Mononuclear cell (primary cell): ENCODE measurements around the gene G2E3.

- RRBS = no CpG with 5 or more reads among the region's 6 CpGs
Observed at GRCh38 chr14:24954430-24955059, 95.4 kb downstream of the STXBP6 start.

GRCh38 chr14:26143197-26143396 lies 454.7 kb downstream of the NOVA1 start:
- RRBS = no CpG with 5 or more reads among the region's 2 CpGs

- RRBS = no CpG with 5 or more reads among the region's 2 CpGs
Observed at GRCh38 chr14:28504475-28504941, 262.1 kb upstream of the FOXG1 start.

GRCh38 chr14:28613340-28614044 lies 153.1 kb upstream of the FOXG1 start:
- RRBS = no CpG with 5 or more reads among the region's 6 CpGs

- RRBS = no CpG with 5 or more reads among the region's 4 CpGs
Observed at GRCh38 chr14:28772471-28773040, 6.0 kb downstream of the FOXG1 start.

DNA sequence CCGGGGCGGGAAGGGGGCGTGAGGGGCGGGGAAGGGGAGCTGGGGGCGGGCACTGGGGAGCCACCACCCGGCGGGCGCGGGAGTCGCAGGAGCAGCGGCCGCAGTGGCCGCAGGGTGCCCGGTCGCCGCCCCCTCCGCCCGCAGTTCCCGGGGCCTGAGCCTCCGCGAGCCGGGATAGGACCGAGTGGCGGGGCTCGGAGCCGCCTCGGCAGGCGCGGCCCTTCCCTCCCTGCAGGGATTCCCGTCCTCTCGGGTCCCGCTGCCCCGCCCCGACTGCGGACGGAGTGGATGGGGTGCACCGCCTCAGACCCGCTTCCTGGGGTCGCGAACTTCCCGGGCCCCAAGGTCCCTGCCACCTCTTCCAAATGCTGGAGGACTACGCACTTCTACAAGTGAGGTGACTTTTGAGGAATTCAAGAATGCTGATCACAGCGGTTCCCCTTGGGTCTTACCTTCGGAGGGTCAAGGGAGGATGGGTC lies 271 bp upstream of the PRKD1 start:
- RRBS = 3% methylated on average over 23 of the region's 44 CpGs

DNA sequence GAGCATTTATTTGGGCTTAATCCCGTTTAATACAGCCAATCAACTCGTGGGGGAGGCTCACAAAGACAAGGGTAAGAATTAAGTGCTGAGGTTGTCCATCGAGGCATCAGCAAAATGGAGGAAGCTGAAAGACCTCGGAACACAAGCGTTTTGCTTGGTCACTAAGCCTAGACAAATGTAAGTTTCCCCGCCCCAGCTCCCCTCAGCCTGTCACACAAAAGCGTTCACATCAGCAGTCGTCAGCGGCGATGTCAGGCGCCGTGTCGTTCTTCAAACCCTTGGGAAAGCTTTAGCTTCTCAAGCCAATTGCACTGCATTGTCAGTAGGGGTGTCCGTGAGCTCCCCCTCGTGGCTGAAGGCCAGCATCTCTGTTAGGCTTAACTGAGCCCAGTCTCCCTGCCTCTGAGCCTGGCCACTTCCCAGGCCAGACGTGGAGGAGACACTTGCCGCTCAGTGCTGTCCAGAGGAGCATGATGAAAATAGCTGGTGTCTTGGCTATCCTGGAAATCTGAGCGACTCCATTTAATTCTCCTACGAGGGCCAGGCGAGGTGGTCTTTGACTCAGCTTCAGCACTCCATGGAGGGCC lies 288.3 kb upstream of the G2E3 start:
- RRBS = no CpG with 5 or more reads among the region's 20 CpGs

GRCh38 chr14:30558705-30559558 lies at the start of gene G2E3:
G2E3 (plus strand) TSS chr14:30559158.
- RRBS = 3% methylated on average over 19 of the region's 62 CpGs

- RRBS = no CpG with 5 or more reads among the region's 36 CpGs
Observed at GRCh38 chr14:30690246-30691120, 68.4 kb downstream of the SCFD1 start.

DNA sequence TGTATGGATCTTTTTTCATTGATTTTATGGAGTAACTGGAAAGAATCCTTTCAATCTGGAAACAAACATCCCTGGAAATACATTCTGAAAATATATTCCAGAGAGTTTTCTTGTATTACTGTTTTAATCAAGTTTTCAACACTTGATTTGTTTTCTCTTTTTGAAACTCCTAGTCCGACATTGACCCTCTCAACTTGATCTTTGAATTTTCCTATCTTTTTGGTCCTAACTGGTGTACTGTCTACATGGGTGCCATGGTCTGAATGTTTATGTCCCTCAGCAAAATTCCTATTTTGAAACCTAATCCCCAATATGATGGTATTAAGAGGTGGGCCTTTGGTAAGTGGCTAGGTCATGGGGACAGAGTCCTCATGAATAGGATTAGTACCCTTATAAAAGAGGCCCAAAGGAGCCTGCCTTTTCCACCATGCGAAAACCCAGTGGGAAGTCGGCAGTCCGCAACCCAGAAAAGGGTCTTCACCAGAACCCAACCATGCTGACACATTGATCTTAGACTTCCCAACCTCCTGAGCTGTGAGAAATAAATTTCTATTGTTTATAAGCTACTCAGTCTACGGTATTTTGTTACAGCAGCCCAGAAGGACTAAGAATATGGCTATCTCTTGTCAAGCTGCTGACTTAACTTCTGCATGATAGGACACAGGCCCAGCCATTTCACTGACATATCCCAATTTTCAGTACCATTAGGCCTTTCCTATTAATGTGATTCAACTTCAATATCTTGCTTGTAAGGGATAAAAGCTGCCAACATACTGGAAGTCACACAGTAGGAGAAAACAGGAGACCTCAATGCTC lies 66.5 kb downstream of the COCH start:
- RRBS = no CpG with 5 or more reads among the region's 5 CpGs

- RRBS = no CpG with 5 or more reads among the region's 3 CpGs
Observed at GRCh38 chr14:31171713-31172330, 35.8 kb downstream of the HECTD1 start.

DNA sequence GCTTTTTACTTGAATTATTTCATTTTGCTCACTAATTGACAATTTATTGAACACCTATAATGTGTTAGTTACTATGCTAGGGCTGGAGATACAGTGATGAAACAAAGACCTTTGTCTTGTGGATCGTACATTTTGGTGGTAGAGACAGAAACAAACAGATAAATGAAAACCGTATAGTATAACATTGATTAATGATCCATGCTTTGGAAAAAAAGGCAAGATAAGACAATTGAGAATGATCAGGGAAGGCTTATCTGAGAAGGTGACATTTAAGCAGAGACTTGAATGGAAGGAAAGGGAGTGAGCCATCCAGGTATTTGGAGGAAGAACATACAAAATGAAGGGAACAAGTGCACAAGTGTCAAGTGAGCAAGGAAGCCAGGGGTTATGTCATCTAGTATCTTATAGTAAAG lies 163.4 kb downstream of the NUBPL start:
- RRBS = no CpG with 5 or more reads among the region's 2 CpGs

GRCh38 chr14:31892901-31893894 lies 183.9 kb upstream of the ARHGAP5 start:
- RRBS = no CpG with 5 or more reads among the region's 8 CpGs

DNA sequence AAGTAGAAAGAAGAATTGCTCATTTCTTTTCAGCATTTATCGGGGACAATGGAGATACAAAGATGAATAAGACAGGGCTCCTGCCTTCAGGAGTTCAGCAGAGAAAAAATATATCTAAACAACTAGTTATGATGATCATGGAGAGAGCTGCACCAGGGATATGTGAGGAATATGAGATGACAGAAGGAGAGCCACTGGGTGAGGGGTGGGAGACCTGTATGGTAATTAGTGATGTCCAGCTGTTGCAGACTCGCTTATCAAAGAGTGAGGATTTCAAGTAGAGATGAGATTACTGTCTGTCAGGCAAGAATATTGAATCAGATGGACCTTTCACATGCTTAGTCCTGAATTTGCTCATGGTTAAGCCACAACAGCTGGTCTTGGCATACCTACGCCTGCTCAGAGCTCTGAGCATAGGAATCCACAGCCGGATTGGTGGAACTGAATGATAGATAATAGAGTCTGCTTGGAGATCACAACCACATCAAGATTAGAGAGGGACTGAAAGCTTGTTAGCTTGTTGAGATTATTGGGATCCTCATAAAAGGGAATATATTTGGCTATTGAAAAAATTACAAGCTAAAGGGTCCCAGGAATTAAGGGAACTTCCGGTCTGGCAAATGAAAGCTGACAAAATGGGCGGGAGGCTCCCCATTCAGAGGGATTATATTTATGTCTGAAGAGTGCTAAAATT lies 115.2 kb upstream of the ARHGAP5 start:
- RRBS = no CpG with 5 or more reads among the region's 6 CpGs

GRCh38 chr14:32303806-32304347 lies 25.2 kb upstream of the AKAP6 start:
- RRBS = no CpG with 5 or more reads among the region's 3 CpGs

- RRBS = 3% methylated on average over 39 of the region's 98 CpGs
Observed at GRCh38 chr14:32939140-32940102, 742 bp downstream of the NPAS3 start.

DNA sequence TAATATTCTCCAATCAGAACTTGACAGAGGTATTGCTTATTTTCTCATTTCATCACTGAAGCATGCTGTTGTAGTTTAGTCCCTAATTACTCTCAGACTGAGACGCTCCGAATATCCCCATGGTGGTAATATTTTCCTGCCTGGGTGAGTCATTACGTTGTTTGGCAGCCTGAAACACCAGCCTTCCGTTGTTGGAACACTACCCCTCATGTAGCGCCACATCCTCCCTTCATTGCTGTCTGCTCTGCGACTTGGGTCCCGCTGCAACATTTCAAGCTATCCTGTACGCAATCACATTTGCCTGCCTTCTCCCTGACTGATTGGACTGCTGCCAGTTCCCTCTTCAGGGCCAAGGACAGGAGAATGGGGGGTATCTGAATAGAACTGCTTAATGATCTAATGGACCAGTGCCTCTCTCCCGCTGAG lies 369.1 kb downstream of the NPAS3 start:
- RRBS = no CpG with 5 or more reads among the region's 9 CpGs

DNA sequence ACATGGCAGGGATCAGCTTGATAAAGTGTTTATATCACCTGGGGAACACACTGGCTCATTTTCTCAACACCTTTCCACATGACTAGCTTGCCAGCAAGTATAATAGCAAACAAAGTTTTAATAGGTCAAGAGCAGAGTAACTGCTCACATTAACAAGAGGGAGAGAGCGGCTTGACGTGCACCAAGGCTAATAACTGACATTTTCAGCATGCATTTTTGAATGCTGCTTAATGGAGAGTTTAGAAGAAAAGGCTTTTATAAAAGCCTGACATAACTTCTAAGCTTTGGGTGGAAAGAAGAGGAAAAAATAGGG lies 246.3 kb downstream of the EGLN3 start:
- RRBS = no CpG with 5 or more reads among the region's 2 CpGs

DNA sequence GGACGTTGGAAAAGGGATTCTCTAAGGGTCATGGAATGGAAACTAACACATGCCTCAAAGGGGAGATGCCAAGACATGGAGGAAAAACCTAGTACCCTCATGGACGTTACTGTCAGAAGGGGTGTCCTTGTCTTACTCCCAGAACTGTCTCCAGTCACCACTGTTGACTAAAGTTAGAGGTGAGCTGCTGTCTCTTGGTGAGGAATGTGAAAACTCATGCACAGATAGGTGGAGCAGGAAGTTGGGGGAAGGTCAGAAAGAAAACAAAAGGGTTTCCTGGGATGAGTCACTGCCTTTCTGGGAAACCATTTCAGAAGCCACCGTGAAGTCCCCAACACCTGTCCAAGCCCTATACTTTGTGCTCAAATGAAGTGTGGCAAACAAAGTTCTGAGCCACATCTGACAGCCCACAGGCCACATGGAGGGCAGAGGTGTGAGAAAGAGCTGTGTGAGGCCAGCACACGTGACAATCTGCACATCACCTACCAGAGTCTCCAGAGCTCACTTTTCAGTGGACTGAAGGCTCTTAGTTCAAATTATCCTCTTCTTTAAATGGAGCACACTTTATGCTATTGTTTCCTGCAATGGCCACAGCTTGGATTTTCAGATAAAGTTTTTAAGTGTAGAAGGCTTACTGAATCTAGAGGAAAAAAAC lies 92.9 kb upstream of the EGLN3 start:
- RRBS = no CpG with 5 or more reads among the region's 4 CpGs

- RRBS = no CpG with 5 or more reads among the region's 8 CpGs
Observed at GRCh38 chr14:34331567-34332111, 130.4 kb downstream of the SPTSSA start.